NALM6 (cell line): ENCODE measurements around a stretch of chr11.

- PRO-cap = no peak
These were observed 496 bp downstream of the CLCF1 start for GRCh38 chr11:67372816-67373388.

DNA sequence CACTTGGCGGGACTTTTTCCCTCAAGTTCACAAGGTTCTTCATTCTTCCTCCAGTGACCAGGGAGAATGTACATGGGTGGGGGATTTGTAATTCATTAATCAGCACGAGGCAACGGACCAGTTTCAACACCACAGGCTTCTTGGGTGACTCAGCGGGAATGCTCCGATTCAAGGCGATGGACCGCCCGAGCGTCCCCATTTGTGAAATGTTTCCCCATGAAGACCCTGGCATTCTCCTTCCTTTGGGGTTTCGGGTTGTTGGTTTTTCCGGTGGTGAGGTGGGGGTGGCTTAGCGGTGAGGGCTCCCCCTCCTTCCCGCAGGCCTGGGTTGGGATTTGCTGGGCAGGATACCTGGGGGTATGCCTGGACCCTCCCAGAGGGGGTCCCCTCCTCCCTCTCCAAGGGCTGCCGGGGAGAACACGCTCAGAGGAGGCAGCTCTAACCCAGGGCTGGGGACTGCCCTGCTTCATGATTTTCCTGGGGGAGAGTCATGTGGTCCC is 1.0 kb upstream of the CLCF1 start:
- PRO-cap = no peak

GRCh38 chr11:67406769-67407054 is 2.8 kb downstream of the TBC1D10C start:
- PRO-cap = bidirectional peak, plus-strand start at chr11:67407484, minus-strand start at chr11:67406958

DNA sequence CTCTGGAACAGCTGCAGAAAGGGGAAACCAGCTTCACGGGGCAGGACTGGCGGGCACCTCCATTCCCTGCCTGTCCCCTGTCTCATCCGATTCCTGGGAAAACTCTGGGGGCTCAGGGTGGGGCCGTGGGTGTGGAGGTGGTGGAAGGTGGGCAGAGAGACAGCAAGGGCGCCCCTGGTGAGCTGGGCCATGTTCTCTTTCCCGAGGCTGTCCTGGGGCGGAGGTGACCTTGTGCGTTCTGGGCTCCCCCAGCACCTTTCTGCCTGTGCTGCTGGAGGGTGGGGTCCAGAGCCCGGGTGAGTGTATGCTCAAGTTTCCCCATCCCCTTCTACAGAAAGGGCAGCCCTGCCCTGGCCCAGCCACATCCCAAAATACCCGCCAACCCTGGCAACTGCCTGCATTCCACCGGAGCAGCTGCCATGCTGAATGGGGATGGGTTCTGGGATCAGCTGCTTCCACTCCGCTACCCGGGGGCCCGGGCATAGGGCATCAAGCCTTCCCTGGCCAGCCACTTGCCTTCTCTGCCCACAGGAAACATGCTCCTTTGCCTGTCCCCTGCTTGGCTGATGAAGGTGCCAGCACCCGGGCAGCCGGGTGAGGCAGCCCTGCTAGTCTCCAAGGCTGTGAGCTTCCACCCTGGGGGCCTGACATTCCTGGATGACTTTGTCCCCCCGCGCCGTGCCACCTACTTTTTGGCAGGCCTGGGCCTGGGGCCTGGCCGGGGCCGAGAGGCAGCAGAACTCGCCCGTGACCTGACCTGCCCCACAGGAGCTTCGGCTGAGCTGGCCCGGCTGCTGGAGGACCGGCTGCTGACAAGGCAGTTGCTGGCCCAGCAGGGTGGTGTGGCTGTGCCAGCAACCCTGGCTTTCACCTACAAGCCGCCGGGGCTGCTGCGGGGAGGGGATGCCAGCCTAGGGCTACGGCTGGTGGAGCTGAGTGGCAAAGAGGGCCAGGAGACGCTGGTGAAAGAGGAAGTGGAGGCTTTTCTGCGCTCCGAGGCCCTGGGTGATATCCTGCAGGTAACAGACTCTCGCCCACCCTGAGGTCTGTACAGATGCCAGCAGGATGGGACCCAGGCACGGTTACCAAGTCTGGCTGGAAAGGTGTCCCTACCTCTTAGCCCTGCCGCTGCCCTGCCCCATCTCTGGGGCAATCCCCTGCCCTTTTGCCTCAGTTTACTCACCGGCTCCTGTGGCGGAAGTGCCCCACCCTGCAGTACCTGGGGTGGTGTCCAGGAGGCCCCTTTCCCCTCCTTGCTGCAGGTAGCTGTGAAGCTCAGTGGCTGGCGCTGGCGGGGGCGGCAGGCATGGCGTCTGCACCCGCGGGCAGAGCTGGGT is 3.2 kb downstream of the CARNS1 start:
- PRO-cap = no peak

- PRO-cap = no peak
These were observed 908 bp upstream of the PTPRCAP start for GRCh38 chr11:67438248-67438931.

GRCh38 chr11:67491682-67492486 is 9.1 kb downstream of the AIP start:
- PRO-cap = no peak

DNA sequence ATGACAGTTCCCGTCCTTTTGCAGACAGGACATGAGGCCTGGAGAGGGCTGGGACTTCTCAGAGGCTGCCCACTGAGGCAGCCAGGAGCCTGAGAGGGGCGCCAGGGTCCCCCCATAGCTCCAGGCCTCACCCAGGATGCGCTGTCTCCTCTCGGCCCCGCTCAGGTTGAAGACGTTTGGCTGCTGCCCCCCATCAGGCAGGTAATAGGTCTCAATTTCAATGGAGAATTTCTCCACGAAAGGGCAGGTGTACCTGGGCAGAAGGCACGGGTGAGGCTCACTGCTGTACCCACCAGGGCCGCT is 3.1 kb downstream of the PITPNM1 start:
- PRO-cap = no peak

- PRO-cap = no peak
These were observed 2.6 kb downstream of the PITPNM1 start for GRCh38 chr11:67502464-67503070.

DNA sequence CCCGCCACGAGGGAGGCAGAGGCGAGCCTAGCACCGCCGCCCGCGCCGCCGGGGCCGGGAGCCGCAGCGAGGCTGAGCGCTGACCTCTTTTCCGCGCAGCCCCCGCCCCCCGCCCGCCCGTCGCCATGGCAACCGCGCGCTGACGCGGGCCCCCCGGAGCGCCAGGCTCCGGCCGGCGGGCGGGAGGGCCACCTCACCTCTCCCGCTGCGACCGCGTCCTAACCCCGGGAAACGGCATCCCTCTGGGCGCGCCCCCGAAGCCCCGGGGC is 904 bp downstream of the PITPNM1 start:
- PRO-cap = no peak

GRCh38 chr11:67548656-67549148 is 25.5 kb upstream of the CABP2 start:
- PRO-cap = no peak

DNA sequence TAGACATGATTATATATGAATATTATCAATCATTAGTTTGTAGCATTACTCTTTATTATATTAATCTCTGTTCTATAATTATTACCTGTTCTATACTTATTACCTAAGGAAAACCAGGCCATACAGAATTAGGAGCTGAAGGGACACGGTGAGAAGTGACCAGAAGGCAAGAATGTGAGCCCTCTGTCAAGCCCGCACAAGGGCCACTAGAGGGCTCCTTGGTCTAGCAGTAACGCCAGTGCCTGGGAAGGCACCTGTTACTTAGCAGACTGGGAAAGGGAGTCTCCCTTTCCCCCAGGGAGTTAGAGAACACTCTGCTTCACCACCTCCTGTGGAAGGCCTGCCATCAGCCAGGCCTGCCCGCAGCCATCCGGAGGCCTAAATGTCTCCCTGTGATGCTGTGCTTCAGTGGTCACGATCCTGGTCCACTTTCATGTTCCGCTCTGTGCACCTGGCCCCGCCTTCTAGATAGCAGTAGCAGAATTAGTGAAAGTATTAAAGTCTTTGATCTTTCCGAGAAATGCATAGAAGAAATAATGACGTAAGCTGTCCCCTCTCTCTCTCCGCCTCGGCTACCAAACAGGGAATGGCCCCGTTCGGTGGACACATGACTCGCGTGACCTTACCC is 10.9 kb upstream of the GSTP1 start:
- PRO-cap = no peak

DNA sequence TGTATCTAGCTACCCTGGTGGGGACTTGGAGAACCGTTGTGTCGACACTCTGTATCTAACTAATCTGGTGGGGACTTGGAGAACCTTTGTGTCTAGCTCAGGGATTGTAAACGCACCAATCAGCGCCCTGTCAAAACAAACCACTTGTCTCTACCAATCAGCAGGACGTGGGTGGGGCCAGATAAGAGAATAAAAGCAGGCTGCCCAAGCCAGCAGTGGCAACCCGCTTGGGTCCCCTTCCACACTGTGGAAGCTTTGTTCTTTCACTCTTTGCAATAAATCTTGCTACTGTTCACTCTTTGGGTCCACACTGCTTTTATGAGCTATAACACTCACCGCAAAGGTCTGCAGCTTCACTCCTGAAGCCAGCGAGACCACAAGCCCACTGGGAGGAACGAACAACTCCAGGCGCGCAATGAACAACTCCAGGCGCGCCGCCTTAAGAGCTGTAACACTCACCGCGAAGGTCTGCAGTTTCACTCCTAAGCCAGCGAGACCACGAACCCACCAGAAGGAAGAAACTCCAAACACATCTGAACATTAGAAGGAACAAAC is 9.9 kb downstream of the NUDT8 start:
- PRO-cap = no peak

DNA sequence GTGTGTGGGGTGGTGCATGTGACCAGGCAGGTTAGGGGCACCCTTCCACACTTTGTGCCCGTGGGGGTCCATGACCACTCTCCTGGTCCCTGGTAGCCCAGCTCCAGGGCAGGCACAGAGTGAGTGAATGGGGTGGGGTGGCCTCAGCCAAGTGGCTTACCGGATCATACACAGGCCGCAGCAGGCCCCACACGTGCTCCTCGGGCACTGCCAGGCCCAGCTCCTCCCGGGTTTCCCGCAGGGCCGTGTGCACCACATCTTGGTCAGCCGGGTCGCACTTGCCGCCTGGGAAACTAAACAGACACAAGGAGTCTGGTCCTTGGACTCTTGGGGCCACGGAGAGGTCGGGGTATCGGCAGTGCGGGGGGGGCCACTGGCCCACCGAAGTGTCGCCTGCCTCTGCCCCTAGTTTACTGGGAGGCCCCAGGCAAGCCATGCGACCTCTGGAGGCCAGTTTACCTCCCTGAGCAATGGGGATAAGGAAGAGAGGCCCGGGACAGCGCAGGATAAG is 923 bp downstream of the NUDT8 start:
- PRO-cap = no peak

DNA sequence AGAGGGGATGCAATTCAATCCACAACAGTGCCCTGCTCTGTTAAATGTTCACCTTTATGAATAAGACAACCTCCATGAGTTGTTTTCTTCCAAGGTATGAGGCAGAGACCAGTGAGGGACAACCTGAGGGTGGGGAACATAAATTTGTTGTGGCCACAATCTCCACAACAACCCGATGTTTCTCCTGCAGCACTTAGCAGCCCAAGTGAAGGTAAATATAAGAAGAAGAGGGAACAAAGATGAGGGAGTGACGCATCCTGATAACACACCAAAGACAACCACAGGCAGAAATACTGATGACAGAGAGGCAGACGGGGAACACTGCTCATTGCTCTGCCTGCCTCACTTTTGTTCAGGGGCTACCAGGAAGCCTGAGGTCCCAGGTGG is 104.7 kb upstream of the ALDH3B2 start:
- PRO-cap = no peak

DNA sequence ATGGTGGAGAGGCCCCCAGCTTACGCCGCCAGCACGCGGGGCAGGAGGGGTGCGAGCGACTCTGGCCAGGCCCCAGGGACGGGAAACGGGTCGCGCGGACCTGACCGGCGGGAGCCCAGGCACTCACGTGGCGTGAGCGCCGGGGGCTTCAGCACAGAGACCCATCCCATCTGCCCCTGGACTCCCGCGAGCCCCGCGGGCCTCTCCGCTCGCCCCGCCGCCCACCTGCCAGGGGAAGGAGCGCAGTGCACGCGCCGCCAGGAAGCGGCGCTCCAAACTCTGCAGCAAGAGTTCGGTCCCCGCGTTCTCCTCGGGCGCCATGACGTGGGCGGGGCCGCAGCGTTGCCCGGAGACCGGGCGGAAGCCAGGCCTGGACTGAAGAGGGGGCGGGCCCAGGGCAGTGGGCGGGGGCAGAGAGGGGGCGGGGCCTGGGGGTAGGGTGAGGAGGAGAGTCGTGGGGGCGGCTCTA is 130.6 kb upstream of the ALDH3B2 start:
- PRO-cap = bidirectional peak, plus-strand start outside the sequence, minus-strand start at position 281 of the sequence

DNA sequence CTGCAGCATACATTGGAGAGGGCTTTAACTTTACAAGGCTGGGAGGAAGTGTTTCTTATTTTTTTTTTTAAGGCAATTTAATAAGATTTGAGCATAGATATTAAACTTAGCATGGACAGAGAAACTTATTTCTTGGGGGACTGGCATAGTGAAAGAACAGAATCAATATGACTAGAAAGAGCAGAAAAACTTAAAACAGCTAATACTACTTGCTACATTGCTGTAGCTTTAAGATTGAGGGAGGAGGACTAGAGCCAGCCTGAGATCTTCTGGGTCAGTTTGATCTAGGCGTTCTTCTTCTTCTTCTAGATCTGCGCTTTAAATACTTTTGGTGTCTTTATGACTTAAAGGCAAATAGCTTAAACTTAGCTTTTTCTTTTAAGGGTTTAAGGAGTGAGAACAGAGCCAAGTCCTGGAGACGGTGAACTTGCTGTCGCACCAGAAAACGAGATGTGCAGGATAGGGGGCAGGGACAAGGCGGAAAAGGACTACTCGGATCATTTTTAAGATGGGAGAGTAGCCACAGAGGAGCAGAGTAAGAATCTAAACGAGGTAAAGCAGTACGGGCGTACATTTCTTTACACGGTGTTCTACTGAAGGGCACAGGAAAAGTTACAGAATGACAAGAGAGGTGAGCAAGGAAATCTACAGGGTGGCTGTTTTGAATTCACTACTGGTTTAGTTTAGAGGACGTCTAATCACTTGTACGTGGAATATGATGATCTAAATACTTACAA is 116.7 kb downstream of the UNC93B1 start:
- PRO-cap = no peak

GRCh38 chr11:67990735-67991682 is 12.9 kb downstream of the UNC93B1 start:
- PRO-cap = no peak

- PRO-cap = no peak
These were observed 8.0 kb downstream of the ALDH3B1 start for GRCh38 chr11:68017794-68018769.

DNA sequence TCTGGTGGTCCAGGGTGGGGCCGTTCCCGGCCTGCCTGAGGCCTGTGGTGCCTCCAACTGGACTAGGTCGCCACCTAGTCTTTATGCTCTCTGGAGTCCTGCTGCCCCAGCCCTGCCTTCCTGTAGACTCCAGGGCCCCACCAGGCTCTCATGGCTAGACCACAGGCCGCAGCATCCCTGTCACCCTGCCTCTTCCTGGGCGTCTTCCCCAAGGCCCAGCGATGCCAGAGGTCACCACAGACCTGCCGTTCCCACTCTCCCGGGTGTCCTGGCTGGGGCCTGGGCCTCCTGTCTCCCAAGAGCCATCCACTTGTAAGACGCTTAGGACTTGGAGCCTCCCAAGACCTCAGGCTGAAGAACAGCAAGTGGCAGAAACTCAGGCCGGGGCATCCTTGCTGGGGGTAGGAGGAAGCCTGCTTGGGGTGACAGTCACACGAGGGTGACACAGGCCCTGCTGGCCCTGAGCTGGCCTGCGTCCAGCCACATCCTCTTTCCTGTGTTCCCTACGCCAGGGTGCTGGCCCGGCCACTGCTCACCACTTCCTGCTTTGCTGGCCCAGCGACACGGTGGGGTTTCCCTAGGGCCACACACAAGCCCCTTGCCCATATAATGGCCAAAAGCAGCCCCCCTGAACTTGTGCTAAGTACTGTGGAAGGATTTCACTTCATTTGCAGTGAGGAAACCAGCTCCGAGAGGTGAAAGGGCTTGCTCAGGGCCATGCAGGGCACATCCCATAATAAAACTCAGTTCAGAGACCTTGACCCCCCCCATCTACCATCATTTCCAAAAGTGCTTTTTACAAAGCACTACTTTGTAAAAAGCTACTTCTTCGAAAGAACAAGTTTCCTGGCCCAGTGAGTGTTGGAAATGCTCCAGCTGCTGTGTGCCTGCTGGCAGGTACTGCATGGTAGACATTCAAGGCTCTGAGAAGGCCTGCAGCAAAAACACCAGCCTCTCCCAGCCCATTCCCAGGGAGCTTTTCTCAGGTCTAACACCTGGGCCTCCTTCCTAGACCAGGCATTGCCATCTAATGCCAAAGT is 1.8 kb upstream of the TCIRG1 start:
- PRO-cap = no peak

DNA sequence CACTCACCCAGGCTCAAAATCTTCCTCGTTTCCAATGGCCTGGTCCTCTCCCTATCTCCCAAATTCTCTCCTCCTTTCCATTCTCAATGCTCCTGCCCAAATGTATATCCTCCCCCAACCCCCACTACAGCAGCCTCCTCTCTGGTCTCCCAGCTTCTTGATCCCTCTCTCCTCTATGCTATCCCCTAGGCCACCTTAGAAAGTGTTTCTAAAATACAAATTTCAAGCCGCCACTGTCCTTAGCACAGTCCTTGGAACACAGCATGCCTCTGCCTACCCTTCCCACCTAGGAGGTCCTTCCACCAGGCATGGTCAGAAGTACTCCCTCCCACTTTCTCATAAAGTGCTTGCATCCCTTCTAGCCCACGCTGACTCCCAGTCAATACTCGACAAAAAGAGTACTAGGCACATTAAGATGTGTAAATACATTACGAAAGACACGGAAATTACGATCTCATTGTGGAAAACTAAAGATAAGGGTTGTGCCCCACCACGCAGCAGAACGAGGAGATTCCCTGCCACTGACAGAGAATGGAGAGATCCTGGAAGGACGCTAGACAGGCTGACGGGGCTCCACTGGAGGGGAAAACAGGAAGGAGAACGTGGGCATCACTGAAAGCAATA is 13.6 kb downstream of the CHKA start:
- PRO-cap = no peak